Measurements from ENCODE around the gene ACAP3.

- PRO-cap, 10 experiments: no peak in any of the 10 experiments
Observed at GRCh38 chr1:1300388-1301066, 7.2 kb downstream of the ACAP3 start.

GRCh38 chr1:1307765-1308216 is at the start of gene ACAP3:
Gene ACAP3, minus strand, starts transcription at chr1:1307930.
- PRO-cap, 10 experiments: peak in 10 of 10 experiments; most common plus-strand start chr1:1308013 (in 7); most common minus-strand start chr1:1307930 (in 6)

DNA sequence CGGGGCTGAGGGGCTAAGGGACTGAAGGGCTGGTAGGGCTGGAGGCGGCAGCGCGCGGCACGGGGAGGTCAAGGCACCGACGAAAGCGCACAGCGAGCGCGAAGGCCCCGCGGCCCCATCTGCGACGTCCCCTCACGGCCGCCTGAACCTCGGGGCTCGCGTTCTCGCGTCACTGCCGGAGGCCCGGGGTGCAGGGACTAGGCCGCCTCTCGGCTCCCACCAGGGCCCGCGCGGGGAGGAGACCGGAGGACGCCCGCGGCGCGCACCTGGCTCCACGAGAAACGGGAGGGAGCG is 294 bp downstream of the INTS11 start:
- PRO-cap, 10 experiments: no peak in any of the 10 experiments

- PRO-cap, 10 experiments: peak in 6 of 10 experiments; most common plus-strand start chr1:1333085 (in 1); most common minus-strand start chr1:1332380 (in 5)
Observed at GRCh38 chr1:1332263-1333432, 1.6 kb downstream of the TAS1R3 start.

DNA sequence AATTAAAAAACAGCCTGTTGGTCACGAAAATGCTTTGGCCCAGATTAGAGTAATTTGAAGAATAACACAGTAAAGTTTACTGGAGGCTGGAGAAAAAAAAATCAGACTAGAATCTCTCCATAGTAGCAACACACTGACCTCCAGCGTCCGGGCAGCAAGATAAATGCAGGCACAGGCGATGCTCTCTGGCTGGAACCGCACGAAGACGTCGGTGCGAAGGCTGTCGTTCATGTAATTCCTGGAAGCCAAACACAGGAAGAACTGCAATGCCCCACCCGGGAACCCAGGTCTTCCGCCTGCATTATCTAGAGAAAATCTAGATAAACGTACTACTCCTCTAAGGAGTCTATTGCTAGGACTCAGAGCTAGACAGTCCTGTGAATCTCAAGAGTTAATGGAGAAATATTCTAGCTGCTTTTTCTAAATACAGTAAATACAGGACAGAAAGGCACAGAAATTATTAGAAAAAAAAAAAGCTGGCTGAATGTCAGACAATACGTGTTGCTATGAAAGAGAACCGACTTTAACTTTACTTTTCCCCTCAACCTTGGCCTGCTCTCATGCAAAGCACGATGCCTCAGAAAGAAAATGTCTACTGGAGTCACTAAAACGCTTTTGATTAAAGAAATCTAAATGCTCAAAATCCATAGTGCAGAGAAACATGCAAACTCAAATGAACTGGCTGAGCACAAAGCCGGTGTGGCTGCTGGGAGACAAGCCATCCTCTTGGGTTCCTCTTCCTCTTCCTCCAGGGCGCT is 8.3 kb downstream of the CCNL2 start:
- PRO-cap, 10 experiments: no peak in any of the 10 experiments

DNA sequence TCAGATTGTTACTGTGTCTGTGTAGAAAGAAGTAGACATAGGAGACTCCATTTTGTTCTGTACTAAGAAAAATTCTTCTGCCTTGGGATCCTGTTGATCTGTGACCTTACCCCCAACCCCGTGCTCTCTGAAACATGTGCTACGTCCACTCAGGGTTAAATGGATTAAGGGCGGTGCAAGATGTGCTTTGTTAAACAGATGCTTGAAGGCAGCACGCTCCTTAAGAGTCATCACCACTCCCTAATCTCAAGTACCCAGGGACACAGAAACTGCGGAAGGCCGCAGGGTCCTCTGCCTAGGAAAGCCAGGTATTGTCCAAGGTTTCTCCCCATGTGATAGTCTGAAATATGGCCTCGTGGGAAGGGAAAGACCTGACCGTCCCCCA is 2.7 kb upstream of the MRPL20 start:
- PRO-cap, 10 experiments: no peak in any of the 10 experiments

DNA sequence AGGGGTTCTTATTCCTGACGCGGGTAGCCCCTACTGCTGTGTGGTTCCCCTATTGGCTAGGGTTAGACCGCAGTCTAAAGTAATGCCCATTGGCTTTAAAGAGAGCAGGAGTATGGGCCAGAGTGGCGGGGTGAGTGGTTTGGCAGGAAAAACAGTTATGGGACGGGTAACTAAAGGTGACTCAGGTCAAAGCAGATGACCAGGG is 1.0 kb upstream of the ATAD3B start:
- PRO-cap, 10 experiments: no peak in any of the 10 experiments

- PRO-cap, 10 experiments: peak in 9 of 10 experiments; most common plus-strand start chr1:1505257 (in 5)
Observed at GRCh38 chr1:1504645-1505323, 7.2 kb upstream of the ATAD3A start.

GRCh38 chr1:1523236-1523850 is 11.4 kb downstream of the ATAD3A start:
- PRO-cap, 10 experiments: no peak in any of the 10 experiments

DNA sequence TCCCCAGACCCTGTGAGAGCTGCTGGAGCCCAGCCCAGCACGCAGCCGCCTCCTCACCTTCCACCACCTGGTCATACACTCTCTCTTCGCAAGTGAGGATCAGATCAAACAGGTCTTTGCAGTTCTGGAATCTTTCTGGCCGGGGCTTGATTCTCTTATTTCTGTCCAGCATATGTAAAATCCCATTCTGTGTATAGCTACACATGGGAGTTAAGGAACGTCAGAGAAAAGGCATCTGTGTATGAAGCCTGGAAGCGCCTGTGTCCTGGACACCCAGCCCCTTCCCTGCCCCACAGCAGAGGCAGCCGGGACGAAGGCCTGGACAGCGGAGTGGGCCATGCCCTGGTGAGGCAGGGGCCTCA is 4.4 kb upstream of the TMEM240 start:
- PRO-cap, 10 experiments: no peak in any of the 10 experiments

GRCh38 chr1:1554269-1555248 is 14.1 kb upstream of the TMEM240 start:
- PRO-cap, 10 experiments: no peak in any of the 10 experiments

DNA sequence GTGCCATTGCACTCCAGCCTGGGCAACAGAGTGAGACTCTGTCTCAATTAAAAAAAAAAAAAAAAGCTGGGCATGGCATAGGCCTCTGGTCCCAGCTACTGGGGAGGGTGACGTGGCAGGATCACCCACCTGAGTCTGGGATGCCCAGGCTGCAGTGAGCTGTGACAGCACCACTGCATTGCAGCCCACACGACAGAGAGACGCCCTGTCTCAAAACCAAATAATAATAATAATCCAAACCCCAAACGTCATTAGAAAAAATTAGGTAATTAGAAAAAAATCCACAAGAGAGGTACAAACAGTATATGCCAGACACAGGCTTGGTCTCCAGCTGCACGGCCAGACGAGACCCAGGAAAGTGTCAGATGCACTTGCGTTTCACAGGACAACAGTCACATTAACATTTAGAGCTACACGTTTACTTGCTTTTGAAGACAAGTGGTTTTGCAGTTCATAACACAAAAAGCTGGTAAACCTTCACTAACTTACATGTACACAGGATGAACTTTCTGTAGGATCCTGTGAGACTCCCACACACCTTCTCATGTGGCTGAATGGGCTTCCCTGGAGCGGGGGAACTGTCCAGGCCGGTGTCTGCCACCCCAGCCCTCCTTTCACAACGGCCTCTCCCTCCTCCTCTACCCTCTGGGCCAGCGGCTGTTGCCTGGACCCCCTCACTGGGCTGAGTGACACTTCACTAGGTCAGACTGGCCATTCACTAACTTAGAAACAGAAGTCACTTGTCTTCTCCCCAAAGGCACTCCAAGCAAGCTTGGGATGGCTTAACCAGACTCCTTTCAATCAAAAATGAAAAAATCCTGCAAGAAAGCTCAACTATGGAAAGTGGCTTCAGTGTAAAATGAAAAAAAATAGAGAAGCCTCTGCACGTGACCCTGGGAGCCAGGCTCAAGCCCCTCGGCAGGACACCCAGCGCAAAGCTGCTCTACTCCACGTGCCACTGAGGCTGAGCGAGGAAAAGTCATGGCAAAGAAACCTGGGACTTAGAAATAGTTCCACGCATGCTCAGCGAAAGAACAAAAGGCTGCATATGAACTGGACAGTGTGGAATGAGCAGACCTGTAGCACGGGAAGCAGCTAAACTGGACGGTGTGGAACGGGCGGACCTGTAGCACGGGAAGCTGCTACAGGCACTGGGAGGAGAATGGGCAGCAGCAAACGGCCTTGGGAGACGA is 16.1 kb downstream of the SSU72 start:
- PRO-cap, 10 experiments: peak in 1 of 10 experiments; most common minus-strand start position 548 of the sequence (in 1)

- PRO-cap, 10 experiments: no peak in any of the 10 experiments
Observed at GRCh38 chr1:1565446-1565924, 9.2 kb downstream of the SSU72 start.

DNA sequence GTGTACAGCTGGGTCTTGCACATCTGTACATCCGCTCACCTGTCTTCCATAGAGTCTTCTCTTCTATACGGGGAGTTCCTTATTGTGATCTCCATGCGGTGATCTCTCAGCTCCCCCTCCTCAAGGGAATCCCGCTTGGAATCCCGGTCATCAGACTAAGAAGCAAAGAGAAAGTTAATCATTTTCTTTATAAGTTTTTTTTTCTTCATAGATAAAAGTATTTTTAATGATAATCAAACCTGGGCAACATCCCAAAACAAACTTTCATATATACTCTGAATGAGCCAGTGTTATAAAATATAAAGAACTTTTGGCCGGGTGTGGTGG is 3.5 kb downstream of the CDK11B start:
- PRO-cap, 10 experiments: no peak in any of the 10 experiments

- PRO-cap, 10 experiments: peak in 3 of 10 experiments; most common plus-strand start chr1:1681047 (in 1); most common minus-strand start chr1:1680974 (in 2)
Observed at GRCh38 chr1:1680847-1681300, 11.7 kb downstream of the SLC35E2B start.

DNA sequence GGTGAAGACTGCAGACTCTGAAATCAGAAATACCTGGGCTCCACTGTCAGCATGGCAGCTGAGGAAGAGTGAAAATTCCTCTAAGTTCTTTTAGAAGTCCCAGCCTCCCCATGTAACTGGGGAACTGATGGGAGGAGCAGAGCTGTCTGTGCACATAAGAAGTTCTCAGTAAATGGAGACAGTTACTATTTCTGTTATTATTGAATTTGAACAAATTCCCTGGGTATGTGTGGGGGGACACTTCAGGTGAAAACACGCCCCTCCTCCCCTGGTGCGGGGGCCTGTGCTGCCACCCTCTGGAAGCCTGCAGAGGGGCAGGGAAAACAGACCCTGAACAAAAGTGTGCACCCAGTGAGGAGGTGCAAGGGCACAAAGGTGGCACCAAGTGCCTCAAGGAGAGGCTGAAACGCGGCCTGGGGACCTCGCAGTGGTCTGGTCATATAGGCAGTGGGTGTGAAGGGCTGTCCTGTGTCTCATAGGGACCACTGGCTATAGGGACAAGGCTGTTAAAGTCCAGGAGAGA is 18.2 kb upstream of the NADK start:
- PRO-cap, 10 experiments: no peak in any of the 10 experiments

DNA sequence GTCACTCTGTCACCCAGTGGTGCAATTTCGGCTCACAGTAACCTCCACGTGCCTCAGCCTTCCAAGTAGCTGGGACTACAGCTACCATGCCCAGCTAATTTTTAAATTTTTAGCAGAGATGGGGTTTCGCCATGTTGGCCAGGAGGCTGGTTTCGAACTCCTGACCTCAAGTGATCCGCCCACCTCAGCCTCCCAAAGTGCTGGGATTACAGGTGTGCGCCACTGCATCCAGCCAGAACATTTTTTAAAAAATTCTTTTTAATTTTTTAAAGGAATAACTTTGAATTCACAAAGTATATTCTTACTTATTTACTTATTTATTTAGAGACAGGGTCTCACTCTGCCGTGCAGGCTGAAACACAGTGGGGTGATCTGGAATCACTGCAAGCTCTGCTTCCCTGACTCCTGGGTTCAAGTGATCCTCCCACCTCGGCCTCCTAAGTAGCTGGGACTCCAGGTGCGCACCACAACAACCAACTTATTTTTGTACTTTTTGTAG is 35.0 kb upstream of the NADK start:
- PRO-cap, 10 experiments: no peak in any of the 10 experiments

GRCh38 chr1:1848441-1849107 is 42.3 kb downstream of the GNB1 start:
- PRO-cap, 10 experiments: no peak in any of the 10 experiments

DNA sequence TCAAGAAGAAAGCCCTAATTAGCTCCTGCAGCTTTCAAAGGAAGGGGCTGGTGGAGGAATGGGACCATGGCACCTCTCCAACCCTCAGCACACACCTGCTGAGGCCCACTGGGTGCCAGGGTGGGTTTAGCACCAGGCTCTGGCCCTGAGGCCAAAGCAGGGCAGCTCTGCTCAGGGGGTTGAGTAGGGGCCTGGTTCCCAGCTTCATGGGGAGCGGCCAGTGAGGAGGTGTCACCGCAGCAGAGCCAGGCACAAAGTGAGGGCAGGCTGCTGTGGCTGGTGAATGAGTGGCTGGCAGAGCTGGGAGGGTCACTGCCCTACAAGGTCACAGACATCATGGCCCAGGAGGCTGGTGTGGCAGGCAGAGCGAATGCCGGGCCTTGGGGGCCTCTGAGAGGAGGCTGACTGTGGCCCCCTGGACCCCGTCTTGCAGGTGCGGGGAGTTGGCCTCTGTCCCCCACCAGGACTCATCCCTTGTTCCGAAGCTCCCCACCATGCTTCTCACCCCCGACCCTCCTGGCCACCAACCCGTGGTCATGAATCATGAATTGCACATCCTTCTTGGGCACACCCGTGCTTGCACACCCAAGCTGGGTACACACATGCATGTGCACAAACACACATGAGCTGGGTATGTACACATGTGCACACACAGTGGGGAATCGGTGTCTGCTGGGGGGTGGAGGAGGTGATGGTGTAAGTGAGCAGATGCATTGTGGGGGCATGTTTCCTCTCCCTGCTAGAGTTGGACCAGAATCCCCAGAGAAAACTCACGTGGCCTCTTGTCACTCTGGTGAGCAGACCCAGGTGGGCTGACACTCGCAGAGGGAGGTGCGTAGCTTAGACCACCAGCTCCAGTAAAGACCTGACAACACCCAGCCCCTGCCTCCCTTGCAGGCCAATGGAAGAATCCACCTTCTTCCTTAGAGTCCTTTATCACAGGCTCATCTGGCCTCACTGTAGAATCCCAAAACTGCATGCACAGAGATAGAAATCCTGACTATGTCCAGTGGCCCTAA is 4.8 kb upstream of the GNB1 start:
- PRO-cap, 10 experiments: no peak in any of the 10 experiments

DNA sequence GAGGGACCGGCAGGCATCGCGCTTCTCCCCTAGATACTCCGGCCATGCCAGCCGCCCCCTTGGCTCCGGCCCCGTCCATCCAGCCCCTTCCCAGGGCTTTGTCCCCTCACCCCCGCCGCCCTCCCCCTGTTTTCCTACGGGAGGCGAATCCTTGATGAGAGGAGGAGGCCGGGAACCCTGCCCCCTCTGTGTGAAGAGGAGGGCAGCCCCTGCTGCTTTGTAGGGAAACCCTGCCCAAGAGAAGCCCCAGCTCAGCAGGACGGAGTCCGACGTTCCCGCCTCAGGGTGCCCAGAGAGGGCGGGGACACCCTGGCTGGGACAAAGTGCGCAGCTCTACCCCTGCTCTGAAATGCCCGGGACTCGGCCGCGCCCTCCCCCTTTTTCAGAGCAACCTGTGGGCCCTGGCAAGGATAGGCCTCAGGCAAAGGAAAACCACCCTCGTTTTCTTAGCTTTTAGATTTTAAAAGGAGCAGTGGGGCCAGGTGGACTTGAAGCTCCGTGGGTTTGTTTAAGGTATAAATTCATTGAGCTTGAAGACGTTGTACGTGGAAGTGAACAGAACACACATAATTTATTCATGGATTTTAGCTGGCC is 42.0 kb downstream of the PRKCZ start:
- PRO-cap, 10 experiments: no peak in any of the 10 experiments